OCI-LY7 (cell line): ENCODE measurements around a stretch of chr17.

- PRO-cap, result bidirectional peak, plus-strand start at chr17:76726085, minus-strand start at chr17:76725942
- RAMPAGE, long total RNA, result no peak
These were observed 592 bp downstream of the JMJD6 start for GRCh38 chr17:76725841-76726187.

DNA sequence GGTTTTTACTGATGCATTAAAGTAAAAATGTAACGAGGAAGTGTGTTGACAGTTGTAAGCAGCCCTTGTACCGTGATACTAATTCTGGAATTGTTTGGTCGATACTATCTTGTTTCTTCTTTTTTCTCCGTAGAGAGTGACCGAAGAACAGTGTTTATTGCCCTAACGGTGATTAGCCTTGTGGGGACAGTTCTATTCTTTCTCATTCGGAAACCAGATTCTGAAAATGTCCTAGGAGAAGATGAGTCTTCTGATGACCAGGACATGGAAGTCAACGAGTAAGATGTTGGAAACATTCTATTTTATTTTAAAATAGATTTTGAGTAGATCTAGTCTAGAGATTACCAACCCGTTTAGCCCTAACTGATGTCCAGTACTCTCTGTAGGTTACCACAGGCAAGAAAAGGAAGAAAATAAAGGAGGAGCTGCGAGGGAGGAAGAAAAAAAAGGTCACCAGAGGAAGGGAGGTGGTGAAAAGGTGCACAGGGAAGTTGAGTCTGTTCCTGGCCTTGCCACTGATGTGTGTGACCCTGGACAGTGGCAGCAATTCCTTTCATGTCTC, 6.4 kb downstream of the MFSD11 start:
- PRO-cap, result no peak
- RAMPAGE, long total RNA, result no peak

DNA sequence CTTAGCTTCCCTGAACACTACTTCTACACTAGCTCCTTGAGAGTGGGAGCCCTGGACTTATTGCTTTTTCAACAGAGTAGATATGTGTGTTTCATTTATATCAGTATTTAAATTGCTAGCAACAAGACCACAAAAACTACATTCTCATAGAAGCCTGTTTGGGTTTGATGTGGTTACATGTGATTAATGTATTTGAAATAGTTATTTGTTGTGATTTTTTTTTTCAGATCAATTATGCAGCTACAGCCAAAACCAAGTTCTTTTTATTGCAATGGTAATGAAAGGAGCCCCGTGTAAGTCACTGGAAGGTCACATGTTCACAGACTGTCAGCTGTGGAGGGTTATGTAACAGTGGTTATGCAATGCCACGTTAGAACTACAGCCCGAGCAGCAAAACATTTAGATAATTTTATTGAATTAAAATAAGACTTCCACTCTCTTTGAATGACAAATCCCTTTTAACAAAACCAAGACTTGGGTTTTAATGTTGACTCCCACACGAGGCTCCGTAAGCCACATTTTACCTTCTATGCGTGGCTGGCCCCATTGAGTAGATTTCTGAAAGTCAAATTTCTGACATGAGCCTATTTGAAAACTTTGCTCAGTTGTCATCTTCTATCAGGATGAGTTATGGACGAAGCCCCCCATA, 41.9 kb upstream of the SEC14L1 start:
- PRO-cap, result no peak
- RAMPAGE, long total RNA, result no peak

GRCh38 chr17:77133862-77134300, 6.9 kb upstream of the SEC14L1 start:
- PRO-cap, result no peak
- RAMPAGE, long total RNA, result no peak

DNA sequence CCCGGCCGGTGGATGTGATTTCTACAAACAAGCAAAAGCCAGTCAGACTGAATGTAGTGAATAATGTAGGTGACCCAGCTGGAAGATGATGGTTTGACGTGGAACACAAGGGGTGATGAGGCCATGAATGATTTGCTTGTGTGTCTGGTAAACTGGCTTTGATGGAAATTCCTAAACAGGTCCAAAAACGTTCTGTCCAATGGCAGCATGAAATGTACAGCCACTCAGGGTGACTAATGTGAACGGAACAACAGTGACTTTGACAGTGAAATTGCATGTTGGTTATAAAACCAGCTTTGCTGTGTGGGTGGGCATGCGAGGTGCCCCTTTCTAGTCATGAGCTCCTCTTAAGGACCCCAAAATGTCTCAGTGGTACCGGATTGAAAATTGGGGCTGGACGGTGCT, 976 bp upstream of the SEC14L1 start:
- PRO-cap, result no peak
- RAMPAGE, long total RNA, result no peak

DNA sequence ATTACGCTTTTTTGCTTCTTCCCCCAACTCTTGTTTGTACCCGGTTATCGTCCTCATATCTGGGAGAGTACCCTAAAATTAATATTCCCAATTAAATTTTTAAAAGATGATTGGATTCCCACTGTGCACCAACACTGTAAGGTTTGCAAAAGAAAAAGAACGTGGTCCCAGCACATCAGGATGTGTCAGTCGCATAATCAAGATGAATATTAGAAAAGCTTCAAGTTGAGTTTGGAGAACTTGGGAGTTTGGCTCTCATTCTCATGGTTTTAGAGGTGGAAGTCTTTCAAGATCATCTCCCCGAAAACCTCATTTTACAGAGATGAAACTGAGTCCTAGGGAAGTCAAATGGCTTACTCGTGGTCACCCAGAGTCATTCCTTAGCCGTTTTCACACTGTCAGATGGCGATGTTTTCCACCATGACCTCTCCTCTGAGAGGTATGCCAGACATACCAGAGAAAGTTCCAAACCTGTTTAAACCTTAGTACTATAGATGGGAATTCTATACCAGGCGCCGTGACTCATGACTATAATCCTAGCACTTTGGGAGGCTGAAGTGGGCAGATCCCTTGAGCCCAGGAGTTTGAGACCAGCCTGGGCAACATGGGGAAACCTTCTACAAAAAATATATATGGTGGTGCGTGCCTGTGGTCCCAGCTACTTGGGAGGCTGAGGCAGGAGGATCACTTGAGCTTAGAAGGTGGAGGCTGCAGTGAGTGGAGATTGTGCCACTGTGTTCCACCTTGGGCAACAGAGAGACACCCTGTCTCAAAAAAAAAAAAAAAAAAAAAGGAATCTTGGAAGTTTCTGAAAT, 1.2 kb downstream of the SEC14L1 start:
- PRO-cap, result no peak
- RAMPAGE, long total RNA, result no peak

DNA sequence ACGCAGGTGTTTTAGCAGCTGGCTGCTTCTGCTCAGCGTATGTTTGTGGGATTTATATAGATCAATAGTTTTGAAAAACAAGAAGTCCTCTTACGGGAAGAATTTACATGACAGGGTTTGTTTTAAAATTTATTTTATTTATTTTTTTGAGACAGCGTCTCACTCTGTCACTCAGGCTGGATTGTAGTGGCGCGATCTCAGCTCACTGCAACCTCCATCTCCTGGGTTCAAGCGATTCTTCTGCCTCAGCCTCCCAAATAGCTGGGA, 3.6 kb downstream of the SEC14L1 start:
- PRO-cap, result bidirectional peak, plus-strand start at position 162 of the sequence, minus-strand start outside the sequence
- RAMPAGE, long total RNA, result no peak

DNA sequence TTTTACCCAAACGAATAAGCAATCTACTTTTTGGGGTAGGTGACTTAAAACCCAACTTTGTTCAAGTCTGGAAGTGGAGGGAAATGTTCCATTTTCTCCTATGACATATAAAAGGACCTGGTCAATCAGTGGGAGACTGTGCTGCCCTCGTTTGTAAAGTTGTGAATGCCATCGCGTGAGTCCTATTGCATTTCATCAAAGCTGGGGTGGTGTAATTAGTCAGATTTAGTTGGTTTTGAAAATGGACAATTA, 10.3 kb downstream of the SEC14L1 start:
- PRO-cap, result no peak
- RAMPAGE, long total RNA, result no peak

DNA sequence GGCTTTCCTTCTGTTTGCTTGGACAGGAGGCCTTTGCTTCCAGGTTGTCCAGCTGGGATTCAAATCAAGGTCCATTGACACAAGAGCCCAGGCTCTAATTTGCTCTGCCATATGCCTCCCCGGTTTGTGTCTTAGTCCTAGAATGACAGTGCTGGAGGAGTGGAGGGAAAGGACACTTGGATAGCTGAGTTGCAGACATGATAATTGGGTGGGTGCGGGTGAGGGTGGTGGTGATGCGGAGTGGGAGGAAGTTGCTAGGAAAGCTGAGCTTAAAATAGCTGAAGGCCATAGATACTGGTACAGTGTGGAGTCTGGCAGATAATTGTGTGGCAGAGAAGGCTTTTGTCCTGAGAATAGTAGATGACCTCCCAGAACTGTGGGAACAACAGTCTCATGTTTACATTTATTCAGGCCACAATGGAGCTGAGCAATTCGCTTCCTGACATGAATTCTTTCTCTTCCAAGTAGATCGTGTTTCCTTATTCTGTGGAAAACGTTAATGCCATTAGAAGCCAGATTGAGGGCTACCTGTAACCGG, 23.8 kb downstream of the SEC14L1 start:
- PRO-cap, result no peak
- RAMPAGE, long total RNA, result no peak

GRCh38 chr17:77178628-77179001, 37.8 kb downstream of the SEC14L1 start:
- PRO-cap, result no peak
- RAMPAGE, long total RNA, result no peak

DNA sequence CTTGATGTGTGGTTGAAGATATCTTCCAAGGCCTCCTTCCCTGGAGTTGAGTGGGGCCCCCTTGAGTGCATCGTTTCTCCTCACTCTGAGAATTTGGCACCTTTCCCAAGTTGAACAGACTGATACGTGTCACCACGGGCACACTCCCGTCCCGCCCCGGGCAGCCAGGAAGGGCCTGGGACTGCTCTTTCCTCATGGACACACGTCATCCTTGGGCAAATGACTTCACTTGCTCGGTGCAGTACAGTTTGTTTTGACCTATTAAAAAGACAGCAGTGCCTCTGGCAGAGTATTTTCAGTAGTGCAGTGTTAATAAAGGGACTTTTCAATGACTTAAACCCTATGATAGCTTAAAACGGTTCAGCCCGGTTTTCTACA, 59.9 kb downstream of the SEC14L1 start:
- PRO-cap, result no peak
- RAMPAGE, long total RNA, result no peak

DNA sequence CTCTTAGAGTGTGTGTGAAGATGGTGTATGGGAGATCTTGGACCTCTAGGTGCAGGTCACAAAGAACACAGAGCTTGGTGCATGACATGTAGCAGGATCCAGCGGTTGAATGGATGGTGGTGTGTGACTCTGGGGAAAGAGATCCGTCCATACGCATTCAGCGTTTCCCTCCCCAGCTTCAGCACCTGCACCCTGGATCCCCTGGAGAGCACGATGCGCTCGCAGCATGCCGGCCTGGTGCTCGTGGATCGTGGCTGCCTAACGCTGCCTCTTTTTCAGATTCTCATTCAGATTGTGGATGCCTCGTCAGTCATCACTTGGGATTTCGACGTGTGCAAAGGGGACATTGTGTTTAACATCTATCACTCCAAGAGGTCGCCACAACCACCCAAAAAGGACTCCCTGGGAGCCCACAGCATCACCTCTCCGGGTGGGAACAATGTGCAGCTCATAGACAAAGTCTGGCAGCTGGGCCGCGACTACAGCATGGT, 69.6 kb upstream of the SEPTIN9 start:
- PRO-cap, result no peak
- RAMPAGE, long total RNA, result no peak

DNA sequence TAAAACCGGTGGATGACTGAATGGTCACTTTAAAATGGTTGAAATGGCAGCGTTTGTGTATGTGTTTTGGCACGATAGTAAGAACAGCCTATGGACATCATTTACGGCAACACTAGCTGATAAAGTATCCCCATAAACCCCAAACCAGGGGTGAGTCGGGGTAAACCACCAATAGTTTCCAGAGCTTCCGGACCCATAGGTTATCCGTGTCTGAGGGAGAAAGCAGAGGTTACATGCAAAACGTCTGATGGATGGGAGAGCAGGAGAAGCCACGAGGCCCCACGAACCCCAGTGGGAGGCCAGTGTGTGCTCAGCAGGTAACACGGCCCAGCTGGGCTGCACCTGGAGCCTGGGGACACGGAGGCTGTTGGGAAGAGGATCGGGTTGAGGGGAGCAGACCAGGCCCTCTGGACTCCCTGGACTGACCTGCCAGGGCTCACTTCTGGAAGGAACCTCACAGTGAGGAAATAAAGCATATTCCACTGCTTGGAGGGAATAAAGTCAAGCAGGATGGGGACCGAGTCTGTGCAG, 62.5 kb upstream of the SEPTIN9 start:
- PRO-cap, result no peak
- RAMPAGE, long total RNA, result no peak

DNA sequence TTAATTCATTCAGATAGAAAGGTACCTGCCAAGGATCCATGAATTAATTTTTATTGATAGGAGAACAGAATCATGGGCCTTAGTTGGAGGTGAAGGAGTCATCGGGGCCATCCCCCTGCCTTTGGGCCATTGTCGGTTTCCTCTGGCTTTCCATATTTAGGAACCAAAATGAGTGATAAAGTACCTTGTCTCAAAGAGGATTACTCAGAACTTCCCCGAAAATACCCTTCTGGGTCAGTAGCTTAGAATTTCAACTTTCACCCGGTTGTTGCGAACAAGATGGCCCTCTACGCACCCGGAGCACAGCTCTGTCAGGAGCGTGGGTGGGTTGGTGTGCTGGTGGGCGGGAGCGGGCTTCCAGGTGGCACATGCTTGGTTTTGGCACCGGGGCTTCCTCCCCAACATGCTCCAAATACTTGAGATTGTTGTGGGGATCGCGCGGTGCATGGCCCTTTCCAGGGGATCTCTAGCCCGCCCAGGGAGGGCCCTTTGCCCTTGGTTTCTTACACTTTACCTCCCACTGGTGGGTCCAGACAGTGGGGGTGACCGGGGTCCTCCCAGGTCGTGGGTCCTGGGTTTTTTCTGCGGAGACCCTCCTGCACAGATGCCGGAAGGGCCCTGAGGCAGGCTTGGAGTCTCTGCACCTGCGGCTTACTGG, 1.3 kb downstream of the SEPTIN9 start:
- PRO-cap, result no peak
- RAMPAGE, long total RNA, result no peak

DNA sequence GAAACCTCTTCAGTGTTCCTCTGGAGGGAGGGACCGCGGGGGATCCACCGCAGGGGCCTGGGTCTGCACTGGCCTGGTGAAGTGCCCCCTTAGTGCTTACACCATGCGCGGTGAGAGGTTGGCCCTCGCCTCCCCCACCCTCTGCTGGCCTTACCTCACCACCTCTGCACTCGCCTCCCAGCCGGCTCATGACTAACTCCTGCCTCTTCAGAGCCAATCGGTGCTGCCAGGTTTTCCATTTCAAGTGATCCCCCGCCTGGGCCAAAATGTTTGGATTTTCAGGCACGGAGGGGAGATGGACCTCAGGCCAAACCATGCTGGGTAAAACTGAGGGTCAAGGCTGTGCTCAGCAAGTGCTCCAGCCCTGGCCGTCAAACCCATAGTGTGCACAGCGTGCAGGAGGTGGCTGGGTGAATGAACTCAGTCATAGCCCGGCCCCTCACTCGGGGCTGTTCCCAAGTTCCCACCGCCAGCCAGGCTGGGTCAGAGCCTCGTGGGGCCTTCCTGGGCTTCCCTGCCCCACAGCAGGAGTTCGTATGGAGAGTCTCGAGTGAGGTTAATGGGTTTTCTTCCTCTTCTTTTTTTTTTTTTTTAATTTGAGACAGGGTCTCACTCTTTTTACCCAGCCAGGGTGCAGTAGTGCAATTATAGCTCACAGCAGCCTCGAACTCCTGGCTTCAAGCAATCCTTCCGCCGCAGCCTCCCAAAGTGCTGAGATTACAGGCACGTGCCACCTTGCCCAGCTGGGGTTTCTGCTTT, 35.0 kb downstream of the SEPTIN9 start:
- PRO-cap, result no peak
- RAMPAGE, long total RNA, result no peak

DNA sequence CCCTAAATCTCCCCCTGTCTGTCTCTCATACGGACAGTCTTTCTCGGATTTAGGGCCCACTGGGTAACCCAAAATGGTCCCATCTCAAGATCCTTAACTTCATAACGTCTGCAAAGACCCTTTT, 42.7 kb downstream of the SEPTIN9 start:
- PRO-cap, result no peak
- RAMPAGE, long total RNA, result no peak

DNA sequence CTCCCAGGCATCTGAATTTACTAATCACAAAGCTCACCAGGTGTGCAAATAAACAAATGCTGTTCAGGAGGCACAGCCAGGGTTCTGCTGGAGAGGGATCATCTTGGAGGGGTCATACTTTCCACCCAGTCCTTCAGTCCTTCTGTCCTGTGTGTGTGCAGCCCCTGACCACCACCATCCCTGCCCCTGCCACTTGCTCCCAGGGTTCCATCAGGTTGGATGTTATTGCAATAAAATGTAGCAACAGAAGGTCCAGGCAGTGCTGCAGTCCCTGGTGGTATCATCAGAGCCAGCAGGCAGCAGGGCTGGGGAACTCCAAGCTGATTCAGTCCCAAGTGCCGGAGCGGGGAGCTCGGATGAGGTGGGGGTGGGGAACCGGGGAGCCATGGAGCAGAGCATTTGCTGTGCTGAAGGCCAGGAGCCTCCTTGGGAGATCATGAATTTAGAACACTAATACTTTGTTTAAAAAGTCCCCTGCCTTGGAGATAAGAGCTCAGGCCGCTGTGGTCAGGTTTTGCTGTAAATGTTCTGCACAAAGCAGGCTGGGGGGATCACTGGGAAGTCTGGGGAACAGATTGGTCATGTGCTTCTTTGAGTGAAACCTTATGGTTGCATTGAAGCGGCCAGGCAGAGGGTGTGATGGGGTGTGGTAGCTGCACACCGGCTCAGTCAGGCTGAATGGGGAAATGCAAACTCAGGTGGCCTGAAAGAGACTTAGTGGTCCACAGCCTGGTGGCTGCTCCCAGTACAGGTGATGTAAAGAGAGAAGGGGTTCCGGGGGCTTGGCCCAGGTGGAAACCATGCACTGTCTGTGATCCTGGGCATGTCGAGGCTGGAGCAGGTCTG, 85.4 kb downstream of the SEPTIN9 start:
- PRO-cap, result no peak
- RAMPAGE, long total RNA, result no peak

DNA sequence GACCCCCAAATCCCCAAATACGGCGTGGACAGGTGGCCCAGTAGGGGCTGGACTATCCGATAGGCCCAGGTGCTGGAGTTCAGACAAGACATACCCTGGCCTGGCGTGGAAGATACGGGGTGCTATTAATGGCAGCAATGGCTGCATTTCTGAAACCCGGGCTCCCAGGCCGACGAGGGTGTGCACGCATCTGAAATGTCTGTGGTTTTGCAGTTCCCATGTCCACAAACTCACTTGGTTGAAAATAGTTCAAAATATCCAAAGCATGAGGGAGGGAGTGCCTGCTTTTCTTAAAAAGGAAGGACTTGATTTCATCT, 90.2 kb downstream of the SEPTIN9 start:
- PRO-cap, result no peak
- RAMPAGE, long total RNA, result no peak

DNA sequence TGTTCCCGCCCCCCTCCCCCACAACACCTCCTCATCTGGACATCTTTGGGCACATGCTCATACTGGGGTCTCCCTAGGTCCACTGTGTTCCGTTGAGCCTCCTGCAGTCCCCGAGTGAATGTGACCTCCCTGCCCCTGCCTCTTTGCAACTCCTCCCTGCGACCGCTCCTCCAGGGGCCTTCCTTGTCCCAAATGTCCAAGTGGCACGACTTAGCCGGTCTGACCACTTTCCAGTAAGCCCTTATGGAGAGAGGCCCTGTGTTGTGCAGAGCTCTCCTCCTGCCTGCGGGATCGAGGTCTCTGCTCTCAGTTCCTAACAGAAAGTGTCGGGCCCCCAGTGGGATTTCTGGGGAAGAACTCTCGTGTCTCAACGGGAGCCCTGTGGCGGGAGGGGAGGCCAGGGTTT, 93.7 kb downstream of the SEPTIN9 start:
- PRO-cap, result no peak
- RAMPAGE, long total RNA, result no peak

GRCh38 chr17:77405888-77406433, 124.7 kb downstream of the SEPTIN9 start:
- PRO-cap, result bidirectional peak, plus-strand start at chr17:77406104, minus-strand start at chr17:77406021
- RAMPAGE, long total RNA, result start-site peak on the minus strand at chr17:77406020-77406081, 150 and 37 reads in 2 replicates